Spleen (tissue), 7 donors: ENCODE measurements around a stretch of chr7.

GRCh38 chr7:30484-30823 lies 161.9 kb upstream of the FAM20C start:
- PRO-cap, 4 experiments: no peak in any of the 4 experiments
- RAMPAGE, long total RNA, 4 experiments: no peak in any of the 4 experiments

DNA sequence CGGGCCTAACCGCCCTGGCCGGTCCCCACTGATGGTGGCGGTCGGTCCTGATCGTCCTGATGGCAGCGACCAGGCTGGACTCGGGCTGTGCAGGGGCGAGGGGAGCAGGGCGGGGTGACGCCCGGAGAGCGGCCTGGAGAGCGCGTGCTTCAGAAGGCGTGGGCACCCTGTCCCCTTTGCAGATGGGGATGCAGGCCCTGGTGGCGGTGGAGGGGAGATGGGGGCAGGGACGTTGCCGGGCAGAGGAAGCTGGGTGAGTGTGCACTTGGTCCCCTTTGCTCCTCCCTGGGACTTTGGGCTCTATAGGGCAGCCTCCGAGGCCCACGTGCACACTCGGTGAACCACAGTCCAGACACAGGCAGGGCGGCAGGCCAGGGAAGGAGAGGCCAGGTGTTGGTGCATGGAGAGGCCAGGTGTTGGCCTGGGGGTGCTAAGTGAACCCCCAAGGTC lies 42.5 kb upstream of the FAM20C start:
- PRO-cap, 4 experiments: peak in 2 of 4 experiments; most common plus-strand start position 330 of the sequence (in 2); most common minus-strand start position 82 of the sequence (in 1)
- RAMPAGE, long total RNA, 4 experiments: no peak in any of the 4 experiments

DNA sequence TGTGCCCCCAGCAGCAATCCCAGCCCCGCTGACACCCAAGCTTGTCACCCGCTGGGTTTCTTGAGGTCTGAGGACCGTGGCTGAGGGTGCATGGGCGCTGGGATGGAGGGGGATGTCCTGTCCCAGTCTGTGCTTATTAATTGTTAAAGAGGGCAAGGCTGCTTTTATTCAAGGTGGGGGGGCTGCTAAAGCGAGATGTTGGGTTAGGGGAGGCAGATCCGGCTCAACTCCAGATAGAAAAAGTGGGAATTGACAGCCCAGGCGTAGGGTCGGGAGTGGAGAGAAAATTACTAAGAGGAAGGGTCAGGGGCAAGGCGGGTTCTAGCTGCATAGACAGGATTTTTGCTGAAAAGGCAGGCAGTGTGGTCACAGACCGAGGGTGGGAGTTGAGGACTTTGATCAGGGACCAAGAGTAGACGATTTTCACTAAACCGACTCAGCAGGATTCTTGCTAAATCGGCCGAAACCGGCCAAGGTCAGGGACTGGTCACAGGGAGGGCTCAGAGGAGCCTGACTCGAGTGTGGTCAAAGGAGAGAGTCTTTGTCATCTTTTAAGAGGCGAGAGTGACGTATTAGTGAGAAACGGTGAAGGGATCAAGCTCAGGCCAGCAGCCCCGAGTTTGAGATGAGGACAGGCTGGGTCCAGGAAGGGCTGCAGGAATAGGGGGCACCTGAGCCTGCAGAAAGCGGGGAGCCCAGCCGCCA lies 41.8 kb upstream of the FAM20C start:
- PRO-cap, 4 experiments: peak in 4 of 4 experiments; most common plus-strand start position 617 of the sequence (in 3); most common minus-strand start position 277 of the sequence (in 2)
- RAMPAGE, long total RNA, 4 experiments: no peak in any of the 4 experiments

DNA sequence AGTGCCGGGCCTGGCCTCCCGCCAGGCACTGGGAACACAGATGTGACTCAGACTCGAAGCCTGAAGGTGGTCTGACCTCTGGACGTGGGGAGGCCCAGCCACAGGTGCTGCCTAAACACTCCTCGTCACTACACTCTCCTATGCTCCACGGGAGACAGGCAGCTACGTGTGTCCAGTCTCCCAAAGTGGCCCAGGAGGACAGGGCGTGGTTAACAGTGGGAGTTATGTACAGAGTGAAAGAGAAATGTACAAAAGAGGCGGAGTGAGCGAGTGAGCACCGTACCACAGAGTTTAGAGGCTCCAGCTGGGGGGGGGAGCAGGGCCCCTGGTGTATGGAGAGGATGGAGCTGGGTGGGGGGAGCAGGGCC lies 22.5 kb downstream of the FAM20C start:
- PRO-cap, 4 experiments: no peak in any of the 4 experiments
- RAMPAGE, long total RNA, 4 experiments: no peak in any of the 4 experiments

DNA sequence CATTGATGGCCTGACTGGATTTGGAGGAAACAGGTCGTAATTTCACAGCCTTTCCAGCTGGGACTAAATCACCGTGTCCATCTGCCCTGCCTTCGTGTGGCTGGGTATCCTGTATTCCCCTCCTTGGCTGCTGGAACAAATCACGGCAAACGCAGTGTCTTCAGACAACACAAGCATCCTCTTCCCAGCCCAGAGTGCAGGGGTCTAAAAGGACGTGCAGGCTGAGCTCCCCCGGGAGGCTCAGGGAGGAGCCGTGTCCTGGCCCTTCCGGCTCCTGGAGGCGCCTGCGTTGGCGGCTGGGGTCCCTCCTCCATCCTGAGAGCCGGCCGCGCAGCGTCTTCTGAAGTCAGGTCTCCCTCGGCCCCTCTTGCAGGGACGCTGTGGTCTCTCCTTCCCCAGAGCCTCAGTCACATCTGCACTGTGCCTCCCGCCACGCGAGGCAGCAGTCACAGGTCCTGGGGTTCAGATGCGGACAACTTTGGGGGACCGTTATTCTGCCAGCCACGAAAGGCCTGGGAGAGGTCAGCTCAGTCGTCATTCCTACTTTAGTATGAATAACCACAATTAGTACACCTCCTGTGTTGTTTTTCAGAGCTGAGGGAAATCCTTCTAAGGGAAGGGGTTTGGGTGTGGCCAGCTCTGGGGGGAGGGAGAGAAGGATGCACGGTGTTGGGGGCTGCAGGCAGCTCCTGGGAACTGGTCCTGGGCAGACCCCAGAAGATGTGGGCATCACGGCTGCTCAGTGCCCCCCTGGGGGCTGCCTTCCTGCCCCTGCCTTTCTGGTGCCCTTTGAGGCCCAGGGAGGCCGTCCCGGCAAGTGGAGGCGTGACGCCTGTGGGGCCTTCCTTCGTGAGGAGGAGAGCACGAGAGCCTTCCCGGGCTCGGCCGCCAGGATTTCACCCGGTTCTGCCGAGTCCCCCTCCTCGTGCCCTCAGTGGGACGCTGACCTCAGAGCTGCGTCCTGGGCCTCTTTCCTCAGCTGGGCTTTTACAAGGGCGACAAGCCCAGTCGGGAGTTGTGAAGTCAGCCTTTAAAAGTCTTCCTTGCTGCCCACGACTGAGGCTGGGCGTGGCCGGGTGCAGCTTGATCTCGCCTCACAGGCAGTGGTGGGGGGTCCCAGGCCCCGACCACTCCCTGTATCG lies 41.3 kb downstream of the FAM20C start:
- PRO-cap, 4 experiments: peak in 1 of 4 experiments; most common plus-strand start position 306 of the sequence (in 1); most common minus-strand start position 175 of the sequence (in 1)
- RAMPAGE, long total RNA, 4 experiments: no peak in any of the 4 experiments

DNA sequence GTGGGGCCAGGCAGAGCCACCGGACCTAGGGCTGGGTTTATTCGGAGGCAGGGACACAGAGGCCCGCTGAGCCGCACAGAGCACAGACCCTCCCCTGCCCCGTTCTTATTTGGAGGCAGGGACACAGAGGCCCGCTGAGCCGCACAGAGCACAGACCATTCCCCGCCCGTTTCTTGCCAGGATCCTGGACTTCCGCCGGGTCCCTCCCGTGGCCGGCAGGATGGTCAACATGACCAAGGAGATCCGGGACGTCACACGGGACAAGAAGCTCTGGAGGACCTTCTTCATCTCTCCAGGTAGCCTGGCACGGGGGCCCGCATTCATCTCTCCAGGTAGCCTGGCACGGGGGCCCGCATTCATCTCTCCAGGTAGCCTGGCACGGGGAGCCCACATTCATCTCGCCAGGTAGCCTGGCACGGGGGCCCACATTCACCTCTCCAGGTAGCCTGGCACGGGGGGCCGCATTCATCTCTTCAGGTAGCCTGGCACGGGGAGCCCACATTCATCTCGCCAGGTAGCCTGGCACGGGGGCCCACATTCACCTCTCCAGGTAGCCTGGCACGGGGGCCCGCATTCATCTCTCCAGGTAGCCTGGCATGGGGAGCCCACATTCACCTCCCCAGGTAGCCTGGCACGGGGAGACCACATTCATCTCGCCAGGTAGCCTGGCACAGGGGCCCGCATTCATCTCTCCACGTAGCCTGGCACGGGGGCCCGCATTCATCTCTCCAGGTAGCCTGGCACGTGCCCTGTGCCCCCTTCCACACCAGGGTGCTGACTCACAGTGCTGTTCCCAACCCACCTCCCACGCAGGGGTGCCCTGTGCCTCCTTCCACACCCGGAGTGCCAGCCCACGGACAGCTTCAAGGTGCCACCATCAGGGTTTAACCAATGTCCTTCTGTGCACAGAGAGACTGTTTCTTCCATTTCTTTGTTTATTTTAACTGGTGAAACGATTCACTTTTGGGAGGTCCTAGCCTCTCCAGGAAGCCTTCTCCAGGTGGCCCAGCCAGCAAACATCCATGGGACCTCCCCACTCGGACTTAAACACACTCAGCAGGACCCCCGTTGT lies 41.5 kb upstream of the FOXL3 start:
- PRO-cap, 4 experiments: no peak in any of the 4 experiments
- RAMPAGE, long total RNA, 4 experiments: no peak in any of the 4 experiments

GRCh38 chr7:253675-254320 lies 36.2 kb upstream of the FOXL3 start:
- PRO-cap, 4 experiments: no peak in any of the 4 experiments
- RAMPAGE, long total RNA, 4 experiments: no peak in any of the 4 experiments

DNA sequence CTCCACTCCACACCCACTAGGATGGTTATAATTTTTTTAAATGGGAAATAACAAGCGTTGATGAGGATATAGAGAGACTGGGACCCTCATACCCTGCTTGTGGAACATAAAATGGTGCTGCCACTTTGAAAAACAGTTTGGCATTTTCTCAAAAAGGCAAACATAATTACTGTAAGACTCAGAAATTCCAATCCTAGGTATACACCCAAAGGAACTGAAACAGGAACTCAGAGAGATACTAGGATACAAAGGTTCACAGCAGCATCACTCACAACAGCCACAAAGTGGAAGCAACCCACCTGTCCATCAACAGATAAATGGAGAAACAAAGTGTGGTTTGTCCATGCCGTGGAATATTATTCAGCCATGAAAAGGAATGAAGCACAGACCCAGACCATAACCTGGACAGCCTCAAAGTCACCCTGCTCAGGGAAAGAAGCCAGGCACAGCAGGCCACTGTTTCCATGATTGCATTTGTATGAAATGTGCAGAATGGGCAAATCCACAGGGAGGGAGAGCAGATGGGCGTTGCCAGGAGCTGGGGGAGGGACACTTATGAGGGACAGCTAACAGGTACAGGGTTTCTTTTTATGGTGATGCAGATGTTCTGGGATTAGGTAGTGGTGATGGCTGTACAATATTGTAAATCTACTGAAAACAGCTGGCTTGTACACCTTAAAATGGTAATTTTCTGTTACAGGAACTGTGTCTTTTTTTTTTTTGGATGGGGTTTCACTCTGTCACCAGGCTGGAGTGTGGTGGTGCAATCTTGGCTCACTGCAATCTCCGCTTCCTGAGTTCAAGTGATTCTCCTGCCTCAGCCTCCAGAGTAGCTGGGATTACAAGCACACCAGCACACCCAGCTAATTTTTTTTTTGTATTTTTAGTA lies 30.3 kb downstream of the FOXL3 start:
- PRO-cap, 4 experiments: no peak in any of the 4 experiments
- RAMPAGE, long total RNA, 4 experiments: no peak in any of the 4 experiments

- PRO-cap, 4 experiments: peak in 4 of 4 experiments; most common plus-strand start chr7:351778 (in 2); most common minus-strand start chr7:352059 (in 2)
- RAMPAGE, long total RNA, 4 experiments: no peak in any of the 4 experiments
Observed at GRCh38 chr7:351069-352264, 61.5 kb downstream of the FOXL3 start.

DNA sequence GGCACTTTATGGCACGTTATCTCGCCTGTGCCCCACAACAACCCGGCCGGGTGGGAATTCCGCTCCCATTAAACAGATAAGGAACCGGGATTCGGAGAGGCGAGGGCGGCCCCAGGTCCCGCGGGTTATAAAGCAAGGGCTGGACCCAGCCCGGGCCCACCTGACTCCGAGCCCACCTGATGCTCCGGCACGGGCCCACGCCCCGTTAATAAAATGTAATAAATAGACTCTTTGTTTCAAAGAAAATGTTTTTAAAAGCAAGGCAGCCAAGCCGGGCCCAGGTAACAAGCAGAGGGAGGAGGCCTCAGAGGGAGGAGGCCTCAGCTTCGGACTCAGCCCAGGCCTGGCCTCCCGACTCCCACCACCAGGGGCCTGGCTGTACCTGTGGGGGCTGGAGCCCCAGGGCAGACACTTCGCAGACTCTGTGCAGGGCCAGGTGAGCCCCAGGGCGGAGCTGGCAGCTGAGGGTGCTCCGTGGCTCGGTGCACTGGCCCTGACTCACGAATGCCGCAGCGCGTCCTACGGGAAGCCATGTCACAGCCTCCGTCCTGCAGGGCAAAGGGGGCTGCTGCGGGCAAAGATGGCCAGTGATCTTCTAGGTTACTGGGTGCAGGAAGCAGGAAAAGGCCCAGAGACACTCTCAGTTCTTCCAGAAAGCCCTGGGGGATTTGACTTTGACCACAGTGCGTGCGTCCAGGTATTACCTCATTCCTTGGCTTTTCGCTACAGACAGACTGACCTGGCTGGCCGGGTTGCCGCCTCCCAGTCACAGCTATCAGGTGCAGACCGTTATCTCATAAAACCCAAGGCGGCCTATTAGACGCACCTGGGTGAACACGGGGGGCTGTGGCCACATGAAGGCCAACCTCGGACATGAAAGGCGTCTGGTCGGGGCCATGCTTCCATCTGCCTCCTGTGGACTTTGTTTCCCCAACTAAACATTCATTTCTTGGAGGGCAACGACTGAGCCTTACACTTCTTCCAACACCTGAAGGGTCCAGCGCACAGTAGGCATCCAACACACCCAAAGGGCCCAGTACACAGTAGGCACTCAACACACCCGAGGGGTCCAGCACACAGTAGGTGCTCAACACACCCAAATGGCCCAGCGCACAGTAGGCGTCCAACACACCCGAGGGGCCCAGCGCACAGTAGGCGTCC lies 80.1 kb downstream of the FOXL3 start:
- PRO-cap, 4 experiments: no peak in any of the 4 experiments
- RAMPAGE, long total RNA, 4 experiments: no peak in any of the 4 experiments

DNA sequence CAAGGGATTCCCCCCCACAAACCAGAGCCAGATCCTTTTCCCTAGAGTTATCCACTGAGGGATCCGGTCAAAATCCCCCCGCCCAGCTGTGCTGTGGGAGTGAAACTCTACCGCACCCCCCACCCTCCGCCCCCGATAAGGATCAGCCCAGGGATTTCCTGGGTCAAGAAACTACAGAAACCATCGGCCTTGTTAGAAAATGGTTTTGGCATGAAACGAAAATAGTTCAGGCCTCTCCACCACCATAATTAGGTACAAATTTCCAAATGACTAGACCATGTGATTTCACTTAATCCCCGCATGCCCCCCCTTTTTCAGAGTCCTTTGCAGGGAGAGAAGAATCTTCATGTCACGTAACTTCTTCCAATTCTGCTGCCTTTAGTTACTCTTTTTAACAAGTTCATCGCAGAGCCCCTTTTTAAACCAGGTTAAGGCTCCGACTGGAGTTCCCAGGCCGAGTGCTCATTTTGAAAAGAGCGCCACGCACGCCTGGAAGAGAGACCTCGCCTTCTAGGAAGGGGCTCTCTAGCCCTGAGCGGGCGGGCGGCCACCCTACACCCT lies 3.5 kb downstream of the PDGFA start:
- PRO-cap, 4 experiments: no peak in any of the 4 experiments
- RAMPAGE, long total RNA, 4 experiments: no peak in any of the 4 experiments

- PRO-cap, 4 experiments: peak in 3 of 4 experiments; most common plus-strand start chr7:517875 (in 1); most common minus-strand start chr7:518329 (in 3)
- RAMPAGE, long total RNA, 4 experiments: no peak in any of the 4 experiments
Observed at GRCh38 chr7:517799-518741, 1.6 kb downstream of the PDGFA start.

DNA sequence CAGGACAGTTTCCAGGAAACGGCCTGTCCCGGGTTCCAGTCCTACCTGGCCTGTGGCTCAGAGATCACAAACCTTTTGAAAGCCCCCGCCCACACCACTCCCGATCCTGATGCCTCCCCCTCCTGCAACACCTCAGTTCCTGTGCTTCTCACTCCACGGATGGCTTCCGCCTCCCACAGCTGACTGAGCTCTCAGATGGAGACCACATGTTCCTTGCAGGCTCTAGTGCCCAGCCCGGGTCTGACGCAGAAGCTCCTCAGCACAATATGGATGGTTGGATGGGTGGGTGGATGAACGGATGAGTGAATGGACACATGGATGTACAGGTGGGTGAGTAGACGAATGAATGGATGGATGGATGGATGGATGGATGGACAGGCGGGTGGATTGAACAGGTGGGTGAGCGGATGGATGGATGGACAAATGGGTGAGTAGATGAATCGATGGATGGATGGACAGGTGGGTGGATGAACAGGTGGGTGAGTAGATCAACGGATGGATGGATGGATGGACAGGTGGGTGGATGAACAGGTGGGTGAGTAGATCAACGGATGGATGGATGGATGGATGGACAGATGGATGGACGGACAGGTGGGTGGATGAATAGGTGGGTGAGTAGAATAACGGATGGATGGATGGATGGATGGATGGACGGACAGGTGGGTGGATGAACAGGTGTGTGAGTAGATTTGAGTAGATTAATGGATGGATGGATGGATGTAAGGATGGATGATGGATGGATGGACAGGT lies 92.0 kb upstream of the PDGFA start:
- PRO-cap, 4 experiments: no peak in any of the 4 experiments
- RAMPAGE, long total RNA, 4 experiments: no peak in any of the 4 experiments

- PRO-cap, 4 experiments: no peak in any of the 4 experiments
- RAMPAGE, long total RNA, 4 experiments: no peak in any of the 4 experiments
Observed at GRCh38 chr7:740785-740979, 13.6 kb upstream of the PRKAR1B start.

DNA sequence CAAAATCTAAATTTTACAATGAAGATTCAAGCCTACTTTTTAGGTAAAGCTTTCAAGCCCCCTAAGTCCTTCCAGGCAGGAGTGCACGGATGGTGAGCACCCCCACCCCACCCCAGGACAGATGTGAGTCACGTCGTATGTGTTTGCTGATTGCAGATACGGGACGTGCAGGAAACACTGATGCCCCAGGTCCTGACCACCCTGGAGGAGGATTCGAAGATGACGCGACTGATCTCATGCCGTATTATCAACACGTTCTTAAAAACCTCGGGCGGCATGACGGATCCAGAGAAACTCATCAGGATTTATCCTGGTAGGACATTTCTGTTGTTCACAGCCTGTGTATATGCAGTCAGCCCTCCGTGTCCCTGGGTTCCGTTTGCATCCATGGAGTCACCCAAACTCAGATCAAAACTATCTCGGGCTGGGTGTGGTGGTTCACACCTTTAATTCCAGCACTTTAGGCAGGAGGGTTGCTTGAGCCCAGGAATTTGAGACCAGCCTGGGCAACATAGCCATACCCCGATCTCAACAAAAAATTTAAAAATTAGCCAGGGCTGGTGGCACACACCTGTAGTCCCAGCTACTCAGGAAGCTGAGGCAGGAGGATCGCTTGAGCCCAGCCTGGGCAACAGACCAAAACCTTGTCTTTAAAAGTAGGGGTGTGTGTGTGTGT lies 47.9 kb upstream of the PRKAR1B start:
- PRO-cap, 4 experiments: peak in 1 of 4 experiments; most common plus-strand start position 261 of the sequence (in 1)
- RAMPAGE, long total RNA, 4 experiments: no peak in any of the 4 experiments

GRCh38 chr7:817195-817764 lies 15.0 kb upstream of the SUN1 start:
- PRO-cap, 4 experiments: no peak in any of the 4 experiments
- RAMPAGE, long total RNA, 4 experiments: no peak in any of the 4 experiments

DNA sequence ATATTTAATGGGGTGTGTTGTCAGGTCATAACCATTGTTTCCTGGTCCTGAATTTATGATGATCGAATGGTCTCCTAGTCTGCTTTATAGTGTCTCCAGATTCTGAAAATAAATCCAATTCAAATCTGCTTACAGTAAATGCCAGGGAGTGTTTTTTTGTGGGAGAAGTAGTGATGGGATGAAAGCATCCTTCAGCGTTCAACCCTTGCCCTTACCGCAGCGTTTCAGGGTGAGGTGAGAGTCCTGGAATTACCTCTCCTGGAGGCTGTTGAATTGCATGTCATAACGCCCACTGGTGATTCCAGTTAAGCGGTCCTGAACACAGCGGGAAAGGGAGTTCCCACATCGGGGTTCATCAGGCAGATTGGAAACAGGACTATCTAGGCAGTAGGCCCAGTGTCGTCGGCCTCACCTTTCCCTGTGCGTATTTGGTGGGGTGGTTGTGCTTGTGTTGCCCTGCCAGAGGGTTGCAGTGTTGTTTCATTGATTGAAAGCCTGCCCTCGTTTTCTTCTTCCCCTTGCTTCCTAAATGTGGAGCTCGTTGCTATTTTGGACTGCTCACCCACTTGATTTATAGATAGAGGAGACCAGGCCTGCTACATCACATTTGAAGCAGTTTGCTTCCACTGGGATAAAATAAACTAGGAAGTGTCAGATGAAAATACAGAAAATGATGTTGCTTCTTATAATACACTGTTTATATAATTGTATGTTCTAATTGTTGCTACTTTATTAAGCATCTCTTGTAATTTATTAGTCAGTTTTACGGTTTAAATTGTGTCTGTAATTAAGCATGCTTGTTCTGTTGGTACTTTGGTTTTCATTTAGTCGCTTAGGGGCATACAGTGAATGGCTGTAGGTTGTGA lies 10.6 kb upstream of the SUN1 start:
- PRO-cap, 4 experiments: no peak in any of the 4 experiments
- RAMPAGE, long total RNA, 4 experiments: no peak in any of the 4 experiments

- PRO-cap, 4 experiments: no peak in any of the 4 experiments
- RAMPAGE, long total RNA, 4 experiments: no peak in any of the 4 experiments
Observed at GRCh38 chr7:881122-881930, 5.0 kb downstream of the GET4 start.

GRCh38 chr7:882118-882616 lies 5.8 kb downstream of the GET4 start:
- PRO-cap, 4 experiments: no peak in any of the 4 experiments
- RAMPAGE, long total RNA, 4 experiments: no peak in any of the 4 experiments

- PRO-cap, 4 experiments: no peak in any of the 4 experiments
- RAMPAGE, long total RNA, 4 experiments: no peak in any of the 4 experiments
Observed at GRCh38 chr7:890170-890727, 13.9 kb downstream of the GET4 start.